Cardiac muscle cell (in vitro differentiated cells and primary cell): ENCODE data around the gene CCSAP.

- RAMPAGE, long total RNA = no peak
- RRBS = 4% methylated on average over 54 of the region's 104 CpGs
Measured at GRCh38 chr1:228487472-228488544, 626 bp downstream of the RNF187 start.

DNA sequence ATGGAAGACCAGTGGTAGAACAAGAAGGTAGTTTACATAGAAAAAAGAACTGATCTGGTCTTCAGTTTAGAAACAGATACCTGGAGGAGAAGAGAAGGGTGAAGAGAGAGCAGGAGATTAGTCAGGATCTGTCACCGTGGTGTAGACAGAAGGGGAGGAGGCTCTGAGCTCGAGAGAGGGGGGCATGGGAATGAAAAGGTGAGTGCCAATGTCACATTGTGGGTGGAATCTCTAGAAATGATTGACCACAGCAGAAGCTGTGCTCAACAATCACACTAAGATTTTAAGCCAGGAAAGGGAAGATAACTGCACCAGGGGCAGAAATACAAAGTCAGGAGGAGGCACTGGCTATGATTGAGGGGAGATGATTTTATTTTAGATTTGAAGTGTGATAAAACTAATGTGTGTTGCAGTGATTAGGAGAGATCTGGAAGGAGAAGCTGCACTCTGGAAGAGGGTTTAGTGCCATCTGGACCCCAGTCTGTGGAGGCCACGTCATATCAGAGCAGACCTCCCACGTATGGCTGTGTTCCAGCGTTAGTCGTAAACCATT lies 32.8 kb downstream of the RHOU start:
- RAMPAGE, long total RNA = no peak
- RRBS = no CpG with 5 or more reads among the region's 6 CpGs

- RAMPAGE, long total RNA = no peak
- RRBS = no CpG with 5 or more reads among the region's 12 CpGs
Measured at GRCh38 chr1:228930508-228931182, 195.4 kb downstream of the RHOU start.

GRCh38 chr1:228933753-228934280 lies 198.5 kb downstream of the RHOU start:
- RAMPAGE, long total RNA = no peak
- RRBS = no CpG with 5 or more reads among the region's 3 CpGs

DNA sequence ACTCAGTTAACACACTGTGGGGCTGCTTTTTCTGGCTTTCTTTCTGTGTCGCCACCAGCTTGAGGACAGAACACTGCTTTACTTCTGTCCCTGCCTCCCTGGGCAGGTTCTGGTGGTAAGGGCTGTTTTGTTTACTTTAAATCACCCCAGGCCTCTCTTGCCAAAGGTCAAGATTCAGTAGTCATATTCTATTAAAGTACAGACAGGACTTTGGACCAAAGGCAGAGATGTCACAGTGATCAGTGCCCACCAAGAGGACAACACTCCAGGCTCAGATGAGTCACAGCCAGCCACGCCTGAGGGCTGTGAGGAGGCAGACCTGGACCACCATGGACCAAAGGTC lies 199.9 kb downstream of the RHOU start:
- RAMPAGE, long total RNA = no peak
- RRBS = no CpG with 5 or more reads among the region's 2 CpGs

DNA sequence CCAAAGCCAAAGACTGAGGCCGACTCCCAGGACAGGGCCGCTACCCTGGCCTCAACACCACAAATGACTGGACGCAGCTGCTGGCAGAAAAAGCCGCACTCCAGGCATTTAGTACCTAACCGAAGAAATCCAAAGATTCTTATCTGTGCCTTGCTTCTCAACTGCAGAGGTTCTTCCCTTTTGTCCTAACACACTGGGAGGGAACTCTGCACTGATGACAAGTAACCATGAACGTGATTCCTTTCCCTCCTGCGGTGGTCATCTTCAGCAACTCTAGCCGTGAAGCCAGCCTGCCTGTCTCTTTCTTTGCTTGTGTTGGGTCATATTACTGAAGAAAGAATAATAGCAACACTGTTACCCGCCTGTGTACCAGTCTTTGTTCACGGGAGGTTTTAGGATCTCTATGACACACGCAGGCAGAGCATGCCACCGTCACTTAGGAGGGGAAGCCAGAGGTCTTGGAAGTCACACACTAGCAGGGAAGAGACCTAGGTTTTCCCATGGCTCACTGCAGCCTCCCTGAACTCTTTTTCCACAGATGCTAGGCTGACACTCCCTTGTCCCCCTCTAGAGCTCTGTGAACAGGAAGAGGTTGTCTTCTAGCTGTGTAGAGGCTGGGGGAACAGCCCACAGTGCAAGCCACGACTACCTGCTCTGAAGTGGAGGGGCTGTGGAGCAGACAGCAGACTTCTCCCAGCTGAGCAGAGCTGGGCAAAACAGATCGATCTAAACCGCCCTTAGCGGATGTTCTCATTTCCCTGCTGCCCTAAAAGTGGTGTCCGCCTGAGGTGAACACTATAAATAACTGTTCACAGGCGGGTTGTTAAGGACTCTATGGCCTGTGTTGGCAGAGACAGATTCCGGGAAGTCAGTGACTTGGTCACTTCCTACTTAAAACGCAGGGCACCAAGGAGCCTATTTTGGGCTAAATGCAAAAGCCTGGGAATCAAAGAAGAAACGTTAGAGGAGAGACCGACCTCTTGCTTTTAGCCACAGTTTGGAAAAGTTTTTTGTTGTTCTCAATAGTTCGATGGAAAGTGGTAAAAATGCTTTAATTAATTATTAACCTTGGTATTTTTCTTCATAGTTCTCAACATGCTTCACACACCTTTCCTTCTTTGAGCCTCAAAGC lies 203.1 kb downstream of the RHOU start:
- RAMPAGE, long total RNA = no peak
- RRBS = no CpG with 5 or more reads among the region's 23 CpGs

DNA sequence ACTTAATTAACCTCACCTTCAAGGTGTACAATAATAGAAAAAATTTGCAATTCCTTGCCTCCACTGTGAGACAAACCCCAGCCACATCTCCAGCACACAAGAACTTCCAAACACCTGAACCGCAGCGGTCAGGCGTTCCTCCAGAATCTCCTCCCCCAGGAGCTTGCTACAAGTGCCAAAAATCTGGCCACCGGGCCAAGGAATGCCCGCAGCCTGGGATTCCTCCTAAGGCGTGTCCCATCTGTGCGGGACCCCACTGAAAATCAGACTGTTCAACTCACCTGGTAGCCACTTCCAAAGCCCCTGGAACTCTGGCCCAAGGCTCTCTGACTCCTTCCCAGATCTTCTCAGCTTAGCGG lies 213.0 kb downstream of the RHOU start:
- RAMPAGE, long total RNA = no peak
- RRBS = no CpG with 5 or more reads among the region's 8 CpGs

GRCh38 chr1:229059666-229060051 lies 211.3 kb upstream of the RAB4A start:
- RAMPAGE, long total RNA = no peak
- RRBS = 6% methylated on average over 4 of the region's 9 CpGs

DNA sequence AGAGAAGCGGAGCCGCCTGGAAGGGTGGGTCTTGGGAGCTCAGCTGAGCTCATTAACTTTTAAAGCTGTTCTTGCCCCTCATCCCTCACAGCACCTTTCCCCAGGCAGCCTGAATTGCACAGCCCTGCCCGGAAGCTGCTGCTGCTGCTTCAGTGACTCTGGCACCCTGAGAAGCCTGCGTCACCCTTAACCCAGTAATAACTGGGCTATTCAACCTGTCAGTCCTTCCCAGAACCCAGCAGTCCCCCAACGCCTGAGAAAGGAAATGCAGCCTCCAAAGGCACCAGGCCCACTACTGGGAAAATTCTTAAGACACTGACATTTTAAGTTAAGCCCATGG lies 162.0 kb upstream of the RAB4A start:
- RAMPAGE, long total RNA = no peak
- RRBS = no CpG with 5 or more reads among the region's 5 CpGs

GRCh38 chr1:229117593-229118576 lies 153.0 kb upstream of the RAB4A start:
- RAMPAGE, long total RNA = no peak
- RRBS = 37% methylated on average over 3 of the region's 19 CpGs

- RAMPAGE, long total RNA = no peak
- RRBS = no CpG with 5 or more reads among the region's 11 CpGs
Measured at GRCh38 chr1:229176445-229176999, 94.4 kb upstream of the RAB4A start.

GRCh38 chr1:229199718-229200466 lies 71.0 kb upstream of the RAB4A start:
- RAMPAGE, long total RNA = no peak
- RRBS = no CpG with 5 or more reads among the region's 13 CpGs

DNA sequence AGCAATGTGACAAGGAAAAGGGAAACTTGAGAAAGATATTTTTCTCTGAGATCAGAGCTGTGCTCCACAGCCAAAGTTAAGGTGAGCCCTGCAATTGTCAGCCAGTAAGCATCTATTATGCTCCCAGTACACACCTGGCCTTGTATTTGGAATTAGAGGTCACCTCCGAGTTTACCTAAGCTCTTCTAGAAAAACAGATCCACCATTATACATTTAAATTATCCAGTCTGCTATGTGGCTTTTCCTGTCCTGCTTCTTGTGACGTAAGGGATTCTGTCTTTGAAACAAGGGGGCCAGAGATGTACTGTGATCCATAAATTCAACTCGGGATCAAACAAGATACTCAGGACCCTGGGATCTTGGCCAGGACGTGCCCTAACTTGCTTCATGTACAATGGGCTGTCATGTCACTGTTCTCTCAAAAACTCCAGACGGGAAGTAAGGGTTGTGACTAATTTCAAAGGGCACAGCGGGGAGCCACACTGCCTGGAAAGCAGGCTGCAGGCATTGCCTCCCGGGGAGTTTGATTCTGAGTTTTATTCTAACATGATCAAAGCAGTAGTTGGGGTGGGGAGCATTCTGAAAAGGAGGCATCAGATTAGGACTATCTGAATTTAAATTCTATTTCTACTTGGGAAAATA lies 39.6 kb upstream of the RAB4A start:
- RAMPAGE, long total RNA = no peak
- RRBS = no CpG with 5 or more reads among the region's 7 CpGs

GRCh38 chr1:229272118-229273047 lies 1.5 kb downstream of the RAB4A start:
- RAMPAGE, long total RNA = no peak
- RRBS = no CpG with 5 or more reads among the region's 11 CpGs

DNA sequence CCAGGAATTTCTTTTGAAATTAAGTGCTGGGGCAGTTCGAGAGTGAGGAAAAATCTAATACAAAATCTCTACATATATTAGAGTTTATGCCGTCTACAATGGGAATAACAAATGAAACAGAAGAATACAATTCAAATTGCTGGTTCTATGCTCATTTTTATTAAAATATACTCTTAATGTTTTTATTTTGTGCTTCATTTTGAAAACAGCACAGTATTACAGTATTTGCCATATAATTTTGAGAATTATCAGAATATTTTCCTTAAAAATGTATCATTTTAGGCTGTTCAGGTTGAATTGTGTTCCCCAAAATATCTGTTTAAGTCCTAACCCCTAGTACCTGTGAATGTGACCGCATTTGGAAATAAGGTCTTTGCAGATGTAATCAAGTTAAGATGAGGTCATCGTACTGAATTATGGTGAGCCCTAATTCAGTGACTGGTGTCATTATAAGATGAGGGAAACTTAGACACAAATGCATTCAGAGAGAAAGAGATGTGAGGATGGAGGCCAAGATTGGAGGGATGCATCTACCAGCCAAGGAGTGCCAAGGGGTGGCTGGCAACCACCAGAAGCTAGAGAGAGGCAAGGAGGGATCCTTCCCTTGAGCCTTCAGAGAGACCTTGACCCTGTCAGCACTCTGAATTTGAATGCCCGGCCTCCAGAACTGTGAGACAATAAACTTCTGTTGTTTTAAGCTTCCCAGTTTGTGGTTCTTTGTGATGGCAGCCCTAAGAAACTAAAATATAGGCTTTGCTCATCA lies 4.0 kb downstream of the RAB4A start:
- RAMPAGE, long total RNA = no peak
- RRBS = no CpG with 5 or more reads among the region's 5 CpGs

GRCh38 chr1:229296367-229297355 lies 25.8 kb downstream of the RAB4A start:
- RAMPAGE, long total RNA = no peak
- RRBS = no CpG with 5 or more reads among the region's 8 CpGs

DNA sequence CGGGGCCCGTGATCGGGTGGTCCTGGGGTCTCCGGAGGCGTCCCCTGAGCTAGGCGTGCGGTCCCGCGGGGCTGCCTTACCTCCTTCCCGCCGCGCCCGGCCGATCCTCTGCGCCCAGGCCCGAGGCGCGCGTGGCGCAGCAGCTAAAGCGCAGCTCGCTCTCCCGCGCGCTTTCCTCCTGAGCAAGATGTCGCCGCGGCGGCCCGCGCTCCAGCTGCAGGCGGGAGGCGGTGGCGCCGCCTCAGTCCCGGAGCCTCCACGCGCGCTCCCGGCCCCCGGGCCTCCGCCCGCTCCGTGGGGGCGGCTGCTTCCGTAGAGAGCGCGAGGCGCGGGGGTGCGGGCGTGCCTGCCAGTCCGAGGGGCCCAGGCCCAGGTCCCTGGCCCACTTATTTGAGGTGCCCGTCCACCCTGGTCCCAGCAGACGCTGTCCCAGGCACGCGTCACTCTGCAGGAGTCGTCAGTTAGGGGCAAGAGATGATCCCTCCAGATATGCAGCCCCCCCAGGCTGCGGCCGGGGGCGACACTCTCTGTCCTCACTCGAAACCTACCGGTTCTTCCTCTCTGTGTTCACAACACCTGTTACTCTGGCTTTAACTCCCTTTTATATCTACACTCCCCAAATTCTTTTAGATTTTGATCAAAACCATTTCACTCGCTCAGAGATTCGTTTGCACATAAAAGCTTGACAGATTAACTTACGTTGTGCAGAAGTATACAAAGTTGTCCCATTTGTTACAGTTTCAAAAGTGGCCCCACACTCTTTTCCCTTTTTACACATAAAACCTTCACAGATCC lies at the start of gene CCSAP:
Gene CCSAP, minus strand, starts transcription at position 216 of the 795 bp plus-strand sequence.
- RAMPAGE, long total RNA = no peak
- RRBS = 1% methylated on average over 13 of the region's 66 CpGs

GRCh38 chr1:229624752-229624956 lies 1.3 kb downstream of the TAF5L start:
- RAMPAGE, long total RNA = no peak
- RRBS = no CpG with 5 or more reads among the region's 4 CpGs

GRCh38 chr1:229715963-229716470 lies 90.0 kb downstream of the URB2 start:
- RAMPAGE, long total RNA = no peak
- RRBS = no CpG with 5 or more reads among the region's 12 CpGs

GRCh38 chr1:229844557-229844940 lies 218.5 kb downstream of the URB2 start:
- RAMPAGE, long total RNA = no peak
- RRBS = no CpG with 5 or more reads among the region's 6 CpGs